ENCODE measurements around a stretch of chr21.

- PRO-cap: unidirectional peak, plus-strand start at chr21:45409896
- RAMPAGE, long total RNA, 4 experiments: no peak in any of the 4 experiments
Observed at GRCh38 chr21:45409399-45410220, 4.6 kb downstream of the COL18A1 start.

GRCh38 chr21:45430216-45430858, 25.4 kb downstream of the COL18A1 start:
- PRO-cap: no peak
- RAMPAGE, long total RNA, 4 experiments: no peak in any of the 4 experiments

GRCh38 chr21:45440609-45441301, 35.8 kb downstream of the COL18A1 start:
- PRO-cap: no peak
- RAMPAGE, long total RNA, 4 experiments: no peak in any of the 4 experiments

DNA sequence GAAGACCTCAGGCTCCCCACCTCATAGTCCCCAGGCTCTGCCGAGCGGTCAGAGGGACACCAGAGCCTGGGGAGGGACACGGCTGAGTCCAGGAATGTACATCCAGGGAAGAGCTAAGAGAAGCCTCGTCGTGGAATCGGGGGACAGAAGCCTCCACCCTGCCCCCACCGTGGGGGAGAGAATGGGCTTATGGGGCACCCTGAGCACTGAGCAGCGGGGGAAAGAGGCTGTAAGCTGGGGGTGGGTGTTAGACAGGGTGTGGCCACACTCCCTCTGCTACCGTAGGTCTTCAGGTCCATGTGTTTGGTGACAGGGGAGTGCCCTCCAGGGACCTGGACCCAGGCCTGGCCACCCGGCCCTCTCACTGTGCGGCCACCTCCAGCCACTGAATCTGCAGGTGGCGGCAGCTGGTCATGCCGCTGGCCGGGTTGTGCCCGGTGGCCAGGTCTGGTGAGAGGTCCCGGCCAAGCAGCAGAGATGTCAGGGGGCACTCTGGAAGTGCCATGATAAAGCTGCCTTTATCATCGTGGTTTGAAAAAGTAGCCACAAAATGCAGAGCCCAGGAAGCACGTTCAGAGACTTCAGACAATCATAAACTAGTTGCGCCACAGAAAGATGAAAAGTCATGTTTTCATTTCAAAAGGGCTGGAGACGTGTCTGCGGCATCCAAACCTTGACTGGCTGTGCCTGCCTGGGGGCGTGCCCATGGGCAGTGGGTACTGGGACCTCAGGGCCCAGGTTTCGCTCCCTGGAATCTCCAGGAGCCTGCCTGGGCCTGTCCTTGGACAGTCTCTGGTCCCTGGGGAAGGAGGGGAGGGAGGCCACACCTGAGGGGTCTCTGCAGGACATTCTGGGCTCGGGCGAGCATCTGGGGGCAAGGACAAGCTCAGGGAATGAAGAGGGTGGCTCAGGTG, 44.7 kb downstream of the COL18A1 start:
- PRO-cap: no peak
- RAMPAGE, long total RNA, 4 experiments: no peak in any of the 4 experiments

GRCh38 chr21:45490154-45490505, 52.1 kb downstream of the SLC19A1 start:
- PRO-cap: no peak
- RAMPAGE, long total RNA, 4 experiments: no peak in any of the 4 experiments

DNA sequence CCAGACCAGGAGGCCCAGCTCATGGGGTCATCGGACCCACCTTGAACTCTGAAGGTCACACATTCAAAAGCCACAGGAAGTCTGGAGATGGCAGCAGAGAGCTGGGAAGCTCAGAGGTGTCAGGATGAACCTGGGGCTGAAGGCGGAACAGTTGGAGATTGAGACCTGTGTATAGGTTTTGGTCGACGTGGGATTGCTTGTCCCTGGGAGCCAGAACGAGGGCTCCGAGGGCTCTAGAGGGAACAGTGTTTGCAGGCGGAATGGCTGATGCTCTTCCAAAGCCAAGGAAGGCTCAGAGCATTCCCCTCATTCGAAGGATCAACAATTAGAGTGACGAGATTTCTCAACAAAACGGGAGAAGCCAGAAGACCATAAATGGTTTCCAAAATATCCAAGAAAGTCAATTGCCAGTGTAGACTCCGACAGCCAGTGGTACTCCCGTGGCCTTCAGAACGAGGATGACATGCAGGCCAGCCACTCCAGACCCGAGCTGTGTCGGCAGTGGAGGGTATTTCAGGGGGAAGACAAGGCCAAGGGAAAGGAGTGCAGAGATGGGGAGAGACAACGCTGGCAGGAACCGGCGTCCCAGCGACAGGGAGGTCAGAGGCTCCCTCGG, 43.4 kb downstream of the SLC19A1 start:
- PRO-cap: no peak
- RAMPAGE, long total RNA, 4 experiments: no peak in any of the 4 experiments

DNA sequence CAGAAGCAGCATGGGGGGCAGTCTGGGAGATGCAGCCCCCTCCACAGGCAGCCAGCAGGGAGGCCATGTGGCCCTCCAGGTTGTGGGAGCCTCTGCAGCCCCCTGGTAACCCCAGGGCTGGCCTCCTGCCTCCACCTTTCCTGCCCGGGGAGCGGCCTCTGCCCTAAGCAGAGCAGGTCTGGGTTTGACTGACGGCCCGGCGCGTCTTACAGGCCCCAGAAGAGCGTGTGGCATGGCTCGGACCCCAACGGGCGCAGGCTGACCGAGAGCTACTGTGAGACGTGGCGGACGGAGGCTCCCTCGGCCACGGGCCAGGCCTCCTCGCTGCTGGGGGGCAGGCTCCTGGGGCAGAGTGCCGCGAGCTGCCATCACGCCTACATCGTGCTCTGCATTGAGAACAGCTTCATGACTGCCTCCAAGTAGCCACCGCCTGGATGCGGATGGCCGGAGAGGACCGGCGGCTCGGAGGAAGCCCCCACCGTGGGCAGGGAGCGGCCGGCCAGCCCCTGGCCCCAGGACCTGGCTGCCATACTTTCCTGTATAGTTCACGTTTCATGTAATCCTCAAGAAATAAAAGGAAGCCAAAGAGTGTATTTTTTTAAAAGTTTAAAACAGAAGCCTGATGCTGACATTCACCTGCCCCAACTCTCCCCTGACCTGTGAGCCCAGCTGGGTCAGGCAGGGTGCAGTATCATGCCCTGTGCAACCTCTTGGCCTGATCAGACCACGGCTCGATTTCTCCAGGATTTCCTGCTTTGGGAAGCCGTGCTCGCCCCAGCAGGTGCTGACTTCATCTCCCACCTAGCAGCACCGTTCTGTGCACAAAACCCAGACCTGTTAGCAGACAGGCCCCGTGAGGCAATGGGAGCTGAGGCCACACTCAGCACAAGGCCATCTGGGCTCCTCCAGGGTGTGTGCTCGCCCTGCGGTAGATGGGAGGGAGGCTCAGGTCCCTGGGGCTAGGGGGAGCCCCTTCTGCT, 30.0 kb downstream of the SLC19A1 start:
- PRO-cap: no peak
- RAMPAGE, long total RNA, 4 experiments: no peak in any of the 4 experiments

DNA sequence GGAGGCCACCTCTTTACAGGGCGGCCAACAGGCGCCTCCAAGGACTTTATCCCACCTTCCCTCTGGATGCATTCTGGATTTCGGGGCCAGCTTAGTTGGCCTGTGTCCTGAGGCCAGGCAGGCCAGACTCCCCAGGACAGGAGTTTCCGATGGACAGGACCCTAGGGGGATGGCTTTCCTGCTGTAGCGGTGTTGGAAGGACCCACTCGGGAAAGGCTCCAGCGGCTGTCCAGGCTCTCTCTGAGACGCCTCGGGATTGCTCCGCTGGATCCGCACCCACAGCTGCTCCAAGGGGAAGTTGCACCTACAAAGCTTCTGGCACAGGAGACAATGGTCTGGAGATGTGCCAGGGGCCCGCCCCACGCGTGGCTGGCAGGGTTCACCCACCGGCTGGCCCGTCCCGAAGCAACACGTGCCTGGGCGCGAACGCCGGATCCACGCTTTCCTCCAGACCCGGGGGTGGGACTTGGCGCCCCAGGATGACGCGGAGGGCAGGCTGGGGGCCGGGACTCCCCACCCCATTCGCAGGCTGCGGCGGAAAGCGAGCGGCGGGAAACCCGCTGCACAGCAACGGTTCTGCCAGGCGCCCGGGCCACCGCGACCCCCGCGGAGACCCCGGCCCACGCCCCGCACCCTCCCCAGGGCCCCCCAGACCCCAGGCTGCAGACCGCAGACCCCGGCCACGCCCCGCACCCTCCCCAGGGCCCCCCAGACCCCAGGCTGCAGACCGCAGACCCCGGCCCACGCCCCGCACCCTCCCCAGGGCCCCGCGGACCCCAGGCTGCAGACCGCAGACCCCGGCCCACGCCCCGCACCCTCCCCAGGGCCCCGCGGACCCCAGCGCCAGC, 616 bp downstream of the SLC19A1 start:
- PRO-cap: unidirectional peak, plus-strand start at position 521 of the sequence
- RAMPAGE, long total RNA, 4 experiments: no peak in any of the 4 experiments

- PRO-cap: unidirectional peak, minus-strand start at chr21:45612214
- RAMPAGE, long total RNA, 4 experiments: no peak in any of the 4 experiments
Observed at GRCh38 chr21:45611985-45612614, 31.4 kb upstream of the PCBP3 start.

DNA sequence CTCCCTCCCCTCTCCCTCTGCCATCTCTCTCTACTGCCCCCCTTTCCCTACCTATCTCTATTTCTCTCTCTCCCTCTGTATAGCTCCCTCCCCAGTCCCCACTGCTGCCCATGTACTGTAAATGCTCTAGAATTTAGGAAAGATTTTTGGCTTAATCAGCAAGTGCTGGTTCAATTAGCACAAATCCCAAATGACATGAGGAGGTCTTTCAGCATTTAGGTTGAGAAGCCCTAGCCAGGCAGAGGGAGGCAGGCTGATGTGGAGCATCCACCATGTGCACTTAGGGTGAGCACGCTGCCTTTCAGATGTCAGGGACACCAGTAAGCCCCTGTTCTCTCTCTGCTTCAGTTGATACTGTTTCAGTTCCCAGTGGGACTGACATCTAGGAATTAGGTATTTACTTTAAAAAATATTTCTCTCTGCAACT, 63.0 kb downstream of the PCBP3 start:
- PRO-cap: no peak
- RAMPAGE, long total RNA, 4 experiments: no peak in any of the 4 experiments

- PRO-cap: bidirectional peak, plus-strand start at chr21:45972969, minus-strand start at chr21:45972926; bidirectional peak, plus-strand start at chr21:45973148, minus-strand start at chr21:45973077; bidirectional peak, plus-strand start at chr21:45973368, minus-strand start at chr21:45973389
- RAMPAGE, long total RNA, 4 experiments: start-site peak on the plus strand in 1 of 4 experiments, at chr21:45972921-45972937 at its widest, 6 reads per replicate
Observed at GRCh38 chr21:45972433-45973541, 8.8 kb upstream of the COL6A1 start.

- PRO-cap: bidirectional peak, plus-strand start at chr21:46022145, minus-strand start at chr21:46022110; bidirectional peak, plus-strand start at chr21:46022430, minus-strand start at chr21:46022297
- RAMPAGE, long total RNA, 4 experiments: no peak in any of the 4 experiments
Observed at GRCh38 chr21:46021723-46022859, 40.5 kb downstream of the COL6A1 start.

GRCh38 chr21:46080232-46080951, 17.5 kb upstream of the COL6A2 start:
- PRO-cap: no peak
- RAMPAGE, long total RNA, 4 experiments: no peak in any of the 4 experiments

- PRO-cap: no peak
- RAMPAGE, long total RNA, 4 experiments: no peak in any of the 4 experiments
Observed at GRCh38 chr21:46110326-46111182, 12.6 kb downstream of the COL6A2 start.

- PRO-cap: bidirectional peak, plus-strand start at chr21:46188755, minus-strand start at chr21:46188542
- RAMPAGE, long total RNA, 4 experiments: no peak in any of the 4 experiments
Observed at GRCh38 chr21:46187904-46188914, 4.0 kb upstream of the SPATC1L start.

- PRO-cap: unidirectional peak, plus-strand start at chr21:46348243
- RAMPAGE, long total RNA, 4 experiments: no peak in any of the 4 experiments
Observed at GRCh38 chr21:46347719-46348674, 24.0 kb downstream of the PCNT start.

- PRO-cap: no peak
- RAMPAGE, long total RNA, 4 experiments: no peak in any of the 4 experiments
Observed at GRCh38 chr21:46390563-46390883, 66.6 kb downstream of the PCNT start.

GRCh38 chr21:46431405-46432262, 27.1 kb upstream of the DIP2A start:
- PRO-cap: no peak
- RAMPAGE, long total RNA, 4 experiments: no peak in any of the 4 experiments

GRCh38 chr21:46555782-46556211, 49.1 kb downstream of the S100B start:
- PRO-cap: no peak
- RAMPAGE, long total RNA, 4 experiments: no peak in any of the 4 experiments

DNA sequence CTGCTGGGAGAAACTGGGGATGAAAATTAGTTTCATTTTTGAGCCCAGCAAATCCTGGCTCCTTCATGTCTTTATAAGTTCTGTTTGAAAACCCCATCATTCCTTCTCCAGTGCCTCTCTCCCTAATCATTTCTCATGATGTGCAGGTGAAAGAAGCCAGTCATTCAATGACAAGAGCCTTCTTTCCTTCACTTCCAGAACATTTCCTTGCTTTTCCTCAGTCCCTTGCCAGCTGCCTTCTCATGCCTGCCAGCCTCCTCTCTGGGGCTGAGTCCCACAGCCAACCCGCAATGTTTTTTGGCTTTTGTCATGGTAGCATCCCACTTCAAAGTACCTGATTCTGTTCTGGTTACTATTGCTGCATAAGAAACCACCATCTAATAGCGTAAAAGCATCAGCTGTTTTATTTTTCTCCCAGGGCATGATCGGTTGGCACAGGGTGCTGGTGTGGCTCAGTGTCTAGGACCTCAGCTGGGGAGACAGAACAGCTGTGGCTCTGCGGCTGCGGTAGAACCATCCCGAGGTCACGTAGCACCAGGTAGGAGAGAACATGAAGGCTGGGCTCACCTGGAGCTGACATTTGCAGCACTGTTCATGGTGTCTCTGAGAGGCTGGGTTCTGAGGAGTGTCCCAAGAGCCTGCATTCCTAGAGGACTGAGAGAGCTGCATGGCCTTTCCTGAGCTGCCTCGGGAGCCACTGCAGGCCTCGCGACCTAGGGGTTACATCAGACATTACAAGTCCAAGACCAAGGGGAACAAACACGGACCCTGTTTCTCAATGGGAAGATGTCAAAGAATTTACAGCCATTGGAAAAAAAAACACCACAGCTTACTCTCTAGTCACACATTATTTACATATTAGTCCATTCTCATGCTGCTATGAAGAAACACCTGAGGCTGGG, 8.9 kb upstream of the PRMT2 start:
- PRO-cap: no peak
- RAMPAGE, long total RNA, 4 experiments: no peak in any of the 4 experiments